Ureter (tissue), 1 donor: ENCODE measurements around the genes CNTNAP3B and ANKRD20A1.

DNA sequence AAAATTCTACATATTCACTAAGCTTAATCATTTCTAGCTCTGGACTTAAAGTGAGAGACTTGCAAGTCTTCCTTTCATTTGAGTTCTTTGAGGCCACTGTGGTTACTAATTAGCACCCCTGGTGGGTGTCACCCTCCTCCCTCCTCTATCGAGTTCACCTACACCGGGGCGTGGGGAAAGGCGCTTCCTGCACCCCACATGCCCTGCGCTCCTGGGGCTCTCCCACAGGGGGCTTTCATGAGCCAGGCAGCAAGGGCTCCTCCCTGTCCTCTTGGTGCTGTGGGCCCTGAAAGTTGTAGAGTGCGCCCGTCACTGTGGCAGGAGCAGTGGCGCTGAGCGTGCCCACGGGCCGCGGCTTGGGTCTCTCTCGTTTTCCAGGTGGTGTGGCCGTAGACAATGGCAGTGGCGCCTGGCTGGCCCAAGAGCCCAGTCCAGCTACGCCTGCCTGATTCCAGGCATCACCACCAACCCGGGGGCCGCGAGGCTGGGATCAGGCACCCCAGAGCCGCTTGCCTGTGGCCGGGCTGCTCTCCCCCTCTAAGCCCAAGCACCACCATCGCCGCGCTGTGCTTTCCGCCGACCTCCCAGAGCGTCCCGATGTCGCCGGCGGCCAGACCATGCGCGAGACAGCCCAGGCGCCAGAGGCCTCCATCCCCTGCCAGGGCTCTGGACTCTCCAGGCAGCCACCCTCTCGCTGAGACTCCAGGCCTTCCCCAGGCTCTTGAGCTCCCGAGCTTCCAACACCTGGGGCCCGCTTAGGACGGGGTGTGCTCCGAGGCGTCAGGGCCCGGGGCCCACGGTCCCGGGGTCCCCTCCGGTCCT lies 45.9 kb upstream of the ZNG1F start:
- PRO-cap, result no peak

GRCh38 chr9:42128833-42129554 lies at the start of gene CNTNAP3B:
Gene CNTNAP3B, minus strand, starts transcription at chr9:42129426.
- PRO-cap, result no peak

- PRO-cap, result no peak
Observed at GRCh38 chr9:42129888-42130182, 609 bp upstream of the CNTNAP3B start.

GRCh38 chr9:43140040-43140864 lies 956.8 kb downstream of the SPATA31A6 start:
- PRO-cap, result no peak

GRCh38 chr9:62670355-62670558 lies 1480.4 kb downstream of the SPATA31A7 start:
- PRO-cap, result no peak

- PRO-cap, result bidirectional peak, plus-strand start at chr9:62802285, minus-strand start at chr9:62802092
Observed at GRCh38 chr9:62801608-62802362, 1611.9 kb downstream of the SPATA31A7 start.

DNA sequence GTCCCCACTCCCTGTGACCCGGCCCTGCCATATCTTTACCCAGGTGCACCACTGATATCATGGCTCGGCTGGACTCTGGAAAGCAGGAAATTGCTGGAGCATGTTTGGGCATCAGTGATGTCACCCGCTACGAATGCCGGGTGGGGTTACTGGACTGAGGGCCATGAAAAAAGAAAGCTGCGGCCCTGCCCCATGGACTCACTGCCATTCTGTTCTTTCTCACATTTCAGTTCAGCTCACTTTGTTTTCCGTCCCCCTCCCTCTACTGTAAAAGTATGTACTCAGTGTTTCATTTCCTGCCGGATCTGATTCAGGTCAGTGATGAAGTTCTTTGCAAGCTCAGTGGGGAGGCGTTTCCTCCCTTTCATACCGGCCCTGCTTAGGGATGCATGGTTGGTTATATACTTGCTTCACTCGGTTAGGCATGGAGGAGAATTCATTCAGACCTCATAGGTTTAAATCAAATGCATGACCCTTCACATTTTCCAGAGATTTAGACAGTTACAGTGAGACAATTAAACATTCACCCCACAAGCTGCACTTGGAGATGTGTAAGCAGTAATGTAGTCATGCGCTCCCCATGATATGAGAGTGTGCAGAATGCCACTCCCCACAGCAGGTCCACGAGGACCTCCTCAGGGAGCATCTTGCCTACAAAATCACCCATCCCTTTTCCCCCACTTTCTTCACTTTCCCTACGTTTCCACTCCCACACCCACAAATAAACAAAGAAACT lies 1938.5 kb downstream of the FOXD4L5 start:
- PRO-cap, result no peak

DNA sequence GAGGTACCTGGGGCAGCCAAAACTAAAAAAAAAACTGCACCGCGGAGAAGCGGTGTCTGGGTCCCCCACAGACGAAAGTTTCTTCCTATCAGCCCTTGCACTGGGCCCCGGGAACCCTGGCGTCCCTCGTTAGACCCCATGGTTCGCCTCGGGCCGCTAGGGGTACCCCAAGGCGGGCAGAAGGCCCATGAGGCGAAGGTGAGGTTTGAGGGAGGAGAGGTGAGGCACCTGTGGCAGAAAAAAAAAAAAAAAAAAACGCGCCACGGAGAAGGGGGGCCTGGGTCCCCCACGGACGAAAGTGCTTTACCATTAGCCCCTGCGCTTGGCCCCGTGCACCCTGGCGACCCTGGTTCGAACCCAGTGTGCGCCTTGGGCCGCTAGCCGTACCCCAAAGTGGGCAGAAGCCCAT lies 1576.2 kb downstream of the FOXD4L5 start:
- PRO-cap, result no peak

DNA sequence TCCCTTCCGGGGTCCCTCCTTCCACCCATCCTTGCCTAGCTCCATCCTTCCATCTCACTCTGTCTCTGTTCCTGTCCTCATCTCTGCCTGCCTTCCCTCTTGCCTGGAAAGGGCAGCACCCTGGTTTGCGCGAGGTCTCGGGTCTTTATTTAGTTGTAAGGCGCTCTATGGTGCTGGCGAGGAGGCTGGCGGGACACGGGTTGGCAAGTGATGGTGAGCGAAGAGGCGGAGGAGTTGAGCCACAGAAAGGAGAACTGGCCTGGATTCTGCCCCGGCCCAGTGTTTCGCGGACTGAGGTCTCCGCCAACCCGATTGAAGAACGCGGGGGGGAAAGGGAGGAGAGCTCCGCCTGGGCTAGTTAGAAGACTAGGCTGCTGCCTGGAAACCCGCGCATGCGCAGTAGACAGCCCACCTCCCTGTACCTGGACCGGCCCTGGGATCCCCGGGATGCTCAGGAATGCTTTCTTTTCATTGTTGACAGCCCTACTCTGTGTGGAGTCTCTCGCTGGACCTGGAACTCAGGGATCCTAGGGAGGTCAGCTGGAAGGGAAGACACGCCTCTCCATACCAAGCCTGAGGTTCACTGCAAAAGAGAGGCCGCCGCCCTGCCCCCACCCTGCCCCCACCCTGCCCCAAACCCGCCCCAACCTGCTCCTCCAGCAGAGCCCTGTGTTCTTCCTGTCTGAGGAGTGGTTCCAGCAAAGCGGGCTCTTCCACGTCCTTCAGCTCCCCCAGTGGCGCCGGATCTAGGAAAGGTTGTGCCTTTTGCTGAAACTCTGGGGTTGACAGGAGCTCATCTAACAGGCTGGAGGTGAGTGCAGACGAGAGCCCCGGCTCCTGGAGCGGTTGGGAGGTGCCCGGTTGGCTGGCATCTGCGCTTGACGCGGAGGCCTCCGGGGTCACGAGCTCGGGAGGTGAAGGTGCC lies 1467.7 kb downstream of the FOXD4L5 start:
- PRO-cap, result bidirectional peak, plus-strand start at position 436 of the sequence, minus-strand start at position 207 of the sequence

DNA sequence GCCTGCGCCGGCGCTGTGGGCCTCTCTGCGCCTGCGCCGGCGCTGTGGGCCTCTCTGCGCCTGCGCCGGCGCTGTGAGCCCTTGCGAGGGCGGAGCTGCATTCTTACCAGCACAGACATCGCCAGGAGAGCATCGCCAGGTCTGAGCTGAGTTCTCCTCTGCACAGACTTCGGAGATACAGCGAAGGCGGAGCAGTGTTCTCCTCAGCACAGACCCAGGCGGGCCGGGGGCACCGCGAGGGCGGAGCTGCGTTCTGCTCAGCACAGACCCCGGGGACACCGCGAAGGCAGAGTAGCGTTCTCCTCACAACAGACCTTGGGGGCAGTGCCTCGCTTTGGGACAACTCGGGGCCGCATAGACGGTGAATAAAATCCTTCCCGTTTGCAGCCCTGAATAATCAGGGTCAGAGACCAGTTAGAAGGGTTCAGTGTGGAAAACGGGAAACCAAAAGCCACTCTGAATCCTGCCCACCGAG lies 1268.1 kb downstream of the FOXD4L5 start:
- PRO-cap, result no peak

GRCh38 chr9:65825478-65825876 lies 88.5 kb downstream of the FOXD4L4 start:
- PRO-cap, result no peak

DNA sequence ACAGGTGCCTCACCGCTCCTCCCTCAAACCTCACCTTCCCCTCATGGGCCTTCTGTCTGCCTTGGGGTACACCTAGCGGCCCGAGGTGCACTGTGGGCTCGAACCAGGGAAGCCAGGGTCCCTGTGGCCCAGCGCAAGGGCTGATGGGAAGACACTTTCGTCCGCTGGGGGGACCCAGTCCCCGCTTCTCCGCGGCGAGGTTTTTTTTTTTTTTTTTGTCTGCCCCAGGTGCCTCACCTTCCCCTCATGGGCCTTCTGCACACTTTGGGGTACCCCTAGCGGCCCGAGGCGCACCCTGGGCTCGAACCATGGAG lies 528.5 kb downstream of the FOXD4L4 start:
- PRO-cap, result no peak

DNA sequence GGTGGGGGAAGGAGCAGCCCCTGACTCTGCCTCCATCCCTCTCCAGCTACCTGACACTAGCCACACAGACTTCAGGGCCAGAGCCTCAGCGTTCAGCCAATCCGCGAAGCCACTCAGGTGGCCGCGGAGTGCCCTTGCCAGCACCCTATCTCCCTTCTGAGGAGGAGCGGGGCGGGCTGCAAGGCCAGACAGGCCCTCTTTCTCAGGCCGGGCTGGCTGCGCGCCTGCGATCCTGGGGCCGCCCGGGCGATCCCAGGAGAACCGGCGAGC lies at the start of gene ANKRD20A1:
Gene ANKRD20A1, plus strand, starts transcription at position 196 of the 270 bp plus-strand sequence.
- PRO-cap, result no peak

DNA sequence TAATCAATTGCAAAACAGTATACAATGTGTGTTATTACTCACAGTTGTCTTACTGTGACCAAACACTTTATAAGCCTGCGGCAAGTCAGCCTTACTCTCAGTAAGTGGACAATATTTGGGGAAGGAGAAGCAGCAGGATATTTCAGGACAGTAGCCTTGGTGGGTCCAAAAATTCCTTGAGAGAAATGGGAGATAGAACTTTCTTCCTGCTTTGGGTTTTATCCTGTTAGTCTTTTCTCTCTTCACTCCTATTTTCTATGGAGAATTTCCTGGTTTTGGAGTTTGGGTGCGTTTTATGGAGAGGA lies 824 bp upstream of the PGM5 start:
- PRO-cap, result no peak

DNA sequence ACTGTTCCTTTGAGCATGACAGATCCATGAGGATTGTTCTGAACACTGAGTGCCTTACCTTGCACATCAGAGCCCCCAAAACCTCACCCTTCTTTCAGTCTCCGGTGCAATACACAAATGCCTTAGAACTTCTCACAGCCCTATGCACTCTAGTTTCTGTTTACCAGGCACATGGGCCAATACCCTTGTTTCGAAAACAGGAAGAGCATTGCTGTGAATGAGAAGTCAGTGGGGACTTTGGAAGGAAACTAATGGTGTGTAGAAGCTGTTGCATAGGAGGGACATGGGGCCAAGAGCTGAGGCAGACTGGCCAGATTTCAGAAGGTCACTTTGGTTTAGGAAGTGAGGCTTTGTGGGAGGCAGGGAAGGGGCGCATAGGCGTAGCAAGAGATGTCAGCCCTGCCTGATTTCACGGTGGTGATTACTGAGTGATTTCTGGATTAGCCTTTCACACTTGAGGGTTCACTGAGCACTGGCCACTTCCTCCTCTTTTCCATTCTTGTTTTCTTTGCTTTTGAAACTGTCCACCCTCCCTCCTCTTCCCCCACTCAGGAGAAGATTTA lies 5.9 kb upstream of the TMEM252 start:
- PRO-cap, result no peak

DNA sequence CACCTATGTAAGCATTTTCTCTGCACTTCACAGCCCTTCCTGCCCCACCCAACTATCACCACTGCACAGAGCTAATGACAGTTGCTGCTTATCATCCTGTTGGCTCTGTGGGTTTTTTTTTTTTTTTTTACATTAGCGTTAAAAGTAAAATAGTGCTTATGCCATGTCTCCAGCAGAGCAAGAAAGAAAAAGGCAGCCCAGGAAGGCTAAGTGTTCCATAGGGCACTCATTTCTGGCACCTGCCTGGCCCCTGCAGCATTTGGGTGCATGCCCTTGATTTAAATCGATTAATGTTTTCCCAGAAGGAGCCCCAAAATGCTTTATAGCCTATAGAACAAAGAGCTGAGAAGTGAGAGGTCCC lies 6.0 kb upstream of the PRKACG start:
- PRO-cap, result no peak

GRCh38 chr9:69172909-69173446 lies 1.1 kb upstream of the TJP2 start:
- PRO-cap, result no peak

DNA sequence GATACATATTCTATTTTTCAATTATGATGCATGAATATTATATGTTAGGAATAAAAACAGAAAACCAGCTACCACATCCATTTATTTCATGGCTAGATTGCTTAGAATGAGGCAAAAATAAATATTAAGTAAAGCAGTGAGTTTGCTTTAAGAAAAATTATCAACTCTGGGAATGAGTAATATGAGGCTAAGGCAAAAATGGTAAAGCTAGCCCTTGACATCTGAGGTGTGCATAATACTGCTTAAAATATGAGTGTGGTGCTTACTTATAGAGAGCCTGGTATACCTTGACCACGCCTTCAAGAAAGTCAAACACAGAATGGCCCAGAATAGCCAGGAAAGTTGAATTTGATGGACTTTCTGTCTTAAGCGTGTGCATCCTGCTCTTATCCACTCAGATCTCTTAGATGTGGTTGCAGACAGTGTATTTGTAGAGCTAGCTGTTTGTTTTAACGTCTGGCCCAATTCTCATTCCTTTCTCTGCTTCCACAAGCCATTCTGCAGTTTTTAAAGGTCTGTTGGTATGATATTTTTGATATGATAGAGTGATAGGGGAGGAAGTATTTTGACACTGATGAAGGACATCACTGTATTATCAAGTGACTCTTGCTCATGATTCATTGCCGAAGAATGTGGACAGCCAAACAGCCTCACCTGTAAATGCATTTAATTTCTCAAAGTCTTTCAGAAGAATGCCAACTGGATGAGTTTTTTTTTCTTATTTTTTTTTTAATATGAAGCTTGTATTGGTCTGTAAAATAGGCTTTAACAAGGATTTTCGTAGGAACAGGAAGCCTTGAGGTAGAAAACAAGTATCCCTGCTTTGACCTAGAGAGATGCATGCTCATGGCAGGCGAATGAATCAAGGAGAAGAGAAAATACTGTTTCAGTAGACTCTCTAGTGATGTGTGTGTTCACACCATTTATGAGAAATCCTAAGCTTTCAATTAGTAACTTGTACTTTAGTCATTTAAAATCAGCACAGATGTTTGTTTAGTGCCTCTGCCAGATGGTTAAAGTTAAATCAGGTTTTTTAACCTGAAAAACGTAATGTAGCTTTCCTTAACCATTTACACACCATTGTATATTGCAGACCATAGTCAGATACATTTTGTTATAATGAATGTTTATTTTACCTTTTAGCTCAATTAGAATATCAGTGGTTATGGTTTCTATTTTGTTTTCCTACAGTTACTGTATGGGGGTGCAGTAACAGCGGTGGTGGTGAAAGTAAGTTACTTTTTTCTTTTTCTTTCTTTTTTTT lies 4.6 kb downstream of the TJP2 start:
- PRO-cap, result no peak

DNA sequence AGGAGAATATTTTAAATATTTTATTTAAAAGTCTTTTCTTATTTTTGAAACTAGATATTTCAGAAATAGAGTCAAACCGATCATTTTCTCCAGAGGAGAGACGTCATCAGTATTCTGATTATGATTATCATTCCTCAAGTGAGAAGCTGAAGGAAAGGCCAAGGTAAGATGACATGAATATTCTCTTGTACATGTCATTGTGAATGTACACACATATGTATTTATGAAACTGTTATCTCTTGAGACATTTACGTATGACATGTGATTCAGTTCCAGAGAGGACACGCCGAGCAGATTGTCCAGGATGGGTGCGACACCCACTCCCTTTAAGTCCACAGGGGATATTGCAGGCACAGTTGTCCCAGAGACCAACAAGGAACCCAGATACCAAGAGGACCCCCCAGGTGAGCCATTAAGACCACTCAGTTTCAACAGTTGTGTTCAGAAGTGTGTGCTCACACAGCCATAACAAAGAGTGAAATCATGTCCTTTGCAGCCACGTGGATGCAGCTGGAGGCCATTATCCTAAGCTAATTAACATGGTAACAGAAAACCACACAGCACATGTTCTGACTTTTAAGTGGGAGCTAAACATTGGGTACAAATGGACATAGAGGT lies 53.7 kb downstream of the TJP2 start:
- PRO-cap, result no peak

DNA sequence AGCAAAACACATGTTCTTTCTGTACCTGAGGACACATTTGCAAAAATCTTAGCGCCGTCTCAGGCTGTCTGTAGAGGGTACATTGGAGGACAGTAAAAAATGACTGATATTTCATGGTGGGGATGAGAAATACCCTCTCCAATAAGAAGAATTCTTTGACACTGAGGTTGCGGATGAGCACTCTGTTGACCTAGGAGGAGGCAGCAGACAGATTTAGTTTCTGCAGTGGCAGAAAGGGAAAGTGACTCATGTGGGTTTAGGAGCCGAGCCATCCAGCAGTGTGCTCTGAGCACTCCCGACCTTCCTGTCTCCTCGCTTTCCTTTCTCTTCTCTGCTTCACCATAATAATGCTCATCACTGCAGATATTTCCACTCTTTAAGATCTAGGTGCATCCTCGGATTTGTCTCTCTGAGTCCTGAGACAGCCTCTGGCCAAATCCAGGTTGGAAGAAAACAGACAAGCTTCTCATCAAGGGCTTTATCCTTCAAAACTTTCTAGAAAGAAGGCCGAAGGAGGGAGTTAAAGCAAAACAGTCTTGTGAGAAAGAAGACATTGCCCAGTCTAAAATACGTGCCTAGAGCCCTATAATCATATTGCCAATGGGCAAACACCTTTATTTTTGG lies 54.7 kb downstream of the ENTREP1 start:
- PRO-cap, result no peak